ENCODE measurements around a stretch of chr15.

- PRO-cap, result no peak
Measured at GRCh38 chr15:96342734-96343789, 12.6 kb downstream of the NR2F2 start.

DNA sequence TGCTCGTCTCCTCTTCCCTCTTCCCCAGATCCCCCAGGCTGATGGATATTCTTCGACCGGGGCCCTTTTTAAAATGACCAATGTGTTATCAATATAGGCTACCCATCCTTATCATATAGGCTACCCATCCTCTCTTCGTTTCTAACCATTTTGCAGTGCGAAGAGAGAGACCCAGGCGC, 22.9 kb downstream of the NR2F2 start:
- PRO-cap, result no peak

- PRO-cap, result no peak
Measured at GRCh38 chr15:96359004-96359651, 28.6 kb downstream of the NR2F2 start.

DNA sequence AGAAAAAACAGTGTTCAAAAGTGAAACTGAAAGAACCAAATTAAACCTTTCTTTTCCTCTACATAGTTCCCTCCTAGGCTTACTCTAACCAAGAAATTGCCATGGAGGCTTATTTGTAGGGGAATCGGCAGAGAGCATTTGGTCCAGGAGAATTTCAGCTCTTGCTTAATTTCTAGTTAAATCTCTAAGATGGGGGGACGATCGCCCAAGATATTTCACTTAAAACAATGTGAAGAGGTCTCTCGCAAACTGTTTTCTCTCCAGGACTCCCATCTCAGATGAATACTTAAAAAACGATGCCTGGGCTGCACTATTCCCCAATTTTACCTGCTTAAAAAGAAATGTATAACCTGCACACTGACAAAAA, 728.9 kb upstream of the ARRDC4 start:
- PRO-cap, result no peak

DNA sequence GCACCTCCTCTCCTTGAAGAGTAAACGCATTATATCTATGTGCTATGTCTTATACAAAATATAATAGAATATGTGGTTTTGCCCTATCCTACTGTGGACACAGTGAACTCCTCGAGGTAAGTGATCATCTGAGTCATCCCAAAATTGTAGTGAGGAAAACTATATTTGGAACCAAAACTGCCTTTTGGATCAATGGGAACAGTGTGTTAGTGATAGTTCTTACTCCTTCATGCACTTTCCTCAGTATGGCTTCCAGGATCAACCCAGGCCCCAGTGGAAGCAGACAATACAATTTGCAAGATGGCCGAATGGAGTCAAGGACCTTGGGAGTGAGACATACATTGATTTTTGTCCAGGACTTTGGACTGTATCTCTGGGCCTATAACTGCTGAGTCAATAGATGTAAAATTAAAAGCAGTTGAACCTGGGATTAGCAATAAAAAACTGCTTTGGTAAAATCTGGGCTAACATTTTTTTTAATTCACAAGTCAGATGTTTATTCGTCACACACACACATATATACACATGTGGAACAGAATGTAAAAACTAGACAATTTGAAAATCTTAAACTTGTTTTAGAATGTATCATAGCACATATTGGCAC, 1.7 kb downstream of the ARRDC4 start:
- PRO-cap, result no peak

GRCh38 chr15:98160087-98160412, 199.5 kb downstream of the ARRDC4 start:
- PRO-cap, result no peak

- PRO-cap, result no peak
Measured at GRCh38 chr15:98647842-98647993, 621 bp upstream of the IGF1R start.

DNA sequence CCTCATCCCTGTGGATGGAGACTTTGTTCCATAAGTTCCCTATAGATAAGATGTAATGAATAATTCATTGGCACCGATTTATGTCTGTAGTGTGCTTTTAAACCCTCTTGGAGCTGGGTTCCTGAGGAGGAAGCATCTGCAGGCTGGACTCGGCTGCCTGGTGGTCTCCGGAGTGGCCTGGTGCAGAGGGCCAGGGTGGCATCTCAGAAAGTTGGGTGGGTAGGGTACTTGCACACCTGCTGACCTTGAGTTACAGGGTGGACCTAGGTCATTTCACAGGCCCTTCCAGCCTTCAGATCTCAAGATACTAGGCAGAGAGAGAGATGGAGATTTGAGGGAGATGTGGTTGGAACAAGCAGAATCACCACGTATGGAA, 12.4 kb downstream of the IGF1R start:
- PRO-cap, result no peak

DNA sequence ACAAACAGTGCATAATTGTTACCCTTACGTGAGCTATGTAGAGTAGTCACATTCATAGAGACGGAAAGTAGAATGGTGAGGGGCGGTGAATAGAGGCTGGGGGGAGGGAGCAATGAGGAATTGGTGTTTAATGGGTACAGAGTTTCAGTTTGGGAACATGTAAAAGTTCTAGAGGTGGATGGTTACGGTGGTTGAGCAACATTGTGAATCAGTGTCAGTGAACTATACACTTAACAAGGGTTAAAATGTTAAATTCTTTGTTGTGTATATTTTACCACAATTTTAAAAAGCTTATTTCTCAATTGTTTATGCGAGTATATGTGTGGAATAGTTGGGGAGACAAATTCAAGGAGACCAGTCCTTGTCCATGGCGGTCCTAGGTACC, 18.3 kb downstream of the IGF1R start:
- PRO-cap, result no peak

DNA sequence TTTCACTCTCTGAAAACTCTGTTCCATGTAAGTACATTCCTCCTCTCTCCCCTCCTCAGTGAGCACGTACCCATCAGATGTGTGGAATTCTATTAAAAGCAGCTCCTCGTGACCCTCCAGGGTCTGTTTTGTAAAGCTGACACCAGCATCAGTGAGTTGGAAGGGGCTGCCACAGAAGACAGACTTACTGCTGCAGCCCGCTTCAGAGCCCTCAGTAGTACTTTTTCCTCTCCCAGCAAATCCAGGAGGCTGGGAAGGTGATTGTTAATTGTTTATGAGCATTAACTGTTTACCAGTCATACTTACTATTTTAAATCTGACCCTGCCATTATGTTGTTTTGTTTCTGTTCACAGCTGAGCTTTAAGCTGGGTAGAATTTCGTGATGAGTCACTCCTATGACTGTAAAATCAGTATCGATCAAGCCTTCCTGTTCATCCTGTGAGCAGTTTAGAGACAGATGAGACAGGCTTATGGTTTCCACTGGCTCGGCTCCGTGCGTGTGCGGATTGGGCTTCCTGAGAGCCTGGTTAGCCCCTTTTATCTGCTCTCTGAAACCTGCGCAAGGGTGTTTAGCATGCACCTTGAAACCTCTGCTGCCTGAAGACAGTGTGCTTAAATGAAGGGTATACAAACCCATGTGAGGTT, 20.5 kb downstream of the IGF1R start:
- PRO-cap, result no peak

DNA sequence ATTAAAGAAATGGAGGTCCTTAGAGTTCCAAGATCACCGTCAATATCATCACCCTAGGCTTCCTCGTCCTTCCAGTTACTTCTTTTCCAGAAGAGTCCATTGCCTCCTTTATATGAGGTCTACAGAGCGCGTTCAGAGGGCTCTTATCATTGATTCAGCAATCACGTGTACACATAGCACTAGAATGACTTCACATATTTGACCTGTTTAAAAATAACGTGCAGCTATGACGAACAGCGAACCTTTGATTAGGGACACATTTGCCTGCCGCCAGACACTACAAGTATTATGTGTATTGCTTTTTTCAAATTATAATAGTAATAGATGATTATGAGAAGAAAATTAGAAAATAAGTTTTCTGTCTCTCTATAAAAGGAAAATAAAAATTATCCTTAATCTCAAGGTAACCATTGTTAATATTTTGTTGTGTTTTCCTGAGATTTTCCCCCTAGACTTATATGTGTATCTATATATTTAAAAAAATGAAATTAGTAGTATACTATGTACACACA, 26.1 kb downstream of the IGF1R start:
- PRO-cap, result no peak

DNA sequence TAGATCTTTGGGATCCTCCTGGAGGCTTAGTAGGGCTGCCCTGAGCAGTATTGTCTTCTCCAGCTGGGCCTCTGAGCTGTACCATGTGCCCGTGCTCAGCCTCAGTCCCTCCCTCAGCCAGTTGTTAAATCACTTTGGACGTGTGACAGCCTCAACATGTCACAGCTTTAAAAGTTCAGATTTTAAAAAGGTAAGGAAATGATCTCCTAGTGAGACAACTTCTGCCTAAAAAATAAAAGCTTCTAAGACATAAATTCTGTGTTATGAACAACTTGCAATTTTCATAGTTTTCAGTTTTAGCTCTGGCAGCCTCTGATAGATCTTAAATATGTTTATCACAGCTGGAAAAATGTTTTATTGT, 35.6 kb downstream of the IGF1R start:
- PRO-cap, result no peak

GRCh38 chr15:98775148-98775990, 127.0 kb downstream of the IGF1R start:
- PRO-cap, result no peak

GRCh38 chr15:98778215-98778918, 130.0 kb downstream of the IGF1R start:
- PRO-cap, result no peak

- PRO-cap, result no peak
Measured at GRCh38 chr15:98778919-98779345, 130.6 kb downstream of the IGF1R start.

GRCh38 chr15:98867343-98867962, 140.1 kb downstream of the PGPEP1L start:
- PRO-cap, result no peak

- PRO-cap, result no peak
Measured at GRCh38 chr15:98870748-98871478, 136.7 kb downstream of the PGPEP1L start.

DNA sequence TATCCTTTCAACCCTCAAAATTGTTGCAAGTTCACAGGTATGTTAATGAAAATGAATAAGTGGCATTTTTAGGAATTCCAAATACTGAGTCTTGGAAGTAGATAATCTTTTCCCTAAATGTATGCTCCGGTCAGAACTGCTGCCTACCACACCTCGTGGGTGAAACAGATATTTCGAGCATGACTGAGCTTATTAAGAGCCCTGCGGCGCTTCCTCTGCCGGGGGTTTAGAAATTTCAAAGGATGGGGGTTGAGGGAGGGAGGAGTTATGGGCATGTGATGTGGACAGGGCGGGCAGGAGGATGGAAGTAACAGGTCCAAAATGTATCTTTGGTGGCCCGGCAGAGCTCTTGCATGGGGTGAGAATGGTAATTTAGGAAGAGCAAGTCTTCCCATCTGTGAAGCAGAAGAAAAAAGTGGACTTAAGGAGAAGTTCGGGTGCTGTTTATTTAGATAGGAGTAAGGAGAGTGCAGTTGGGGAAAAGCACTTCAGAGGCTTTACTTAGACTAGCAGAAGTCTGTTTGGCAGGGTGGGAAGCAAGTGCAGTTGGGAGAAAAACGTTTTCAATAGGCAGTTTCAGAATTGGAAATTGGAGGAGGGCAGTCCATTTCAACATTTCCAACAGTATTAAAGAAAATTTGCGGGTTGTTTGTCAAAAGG, 133.6 kb downstream of the PGPEP1L start:
- PRO-cap, result no peak

DNA sequence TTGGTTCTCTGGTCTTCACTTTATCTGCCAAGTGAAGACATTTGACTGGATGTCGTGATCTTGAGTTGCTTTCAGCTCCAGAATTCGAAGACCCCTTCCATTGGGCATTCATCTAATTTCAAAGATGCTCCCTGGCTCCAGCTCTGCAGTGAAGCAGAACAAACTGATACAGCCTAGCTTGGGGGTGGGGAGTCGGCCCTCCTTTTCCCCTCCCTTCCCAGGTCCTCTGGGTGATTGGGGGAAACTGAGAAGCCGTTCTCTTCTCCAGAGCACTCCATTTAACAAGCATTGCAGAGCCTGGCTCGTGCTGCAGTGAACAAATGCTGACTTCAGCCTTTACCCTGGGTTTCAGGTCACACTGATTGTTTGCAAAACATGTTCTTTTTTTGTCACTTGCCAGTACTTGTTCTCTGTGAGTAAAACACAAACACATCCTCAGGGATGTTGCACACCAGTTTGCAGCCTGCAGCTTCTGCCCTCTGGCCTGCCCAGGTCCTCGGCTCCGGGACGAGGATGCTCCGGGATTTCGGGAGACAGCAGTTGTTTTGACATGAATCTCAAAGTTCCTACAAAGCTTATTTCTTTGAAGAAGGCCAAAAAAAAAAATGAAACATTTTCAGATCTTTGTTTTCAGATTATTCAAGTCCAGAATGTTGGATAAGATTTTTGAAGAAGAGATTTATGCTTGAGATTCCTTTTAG, 132.8 kb downstream of the PGPEP1L start:
- PRO-cap, result no peak

GRCh38 chr15:98953335-98953723, 54.3 kb downstream of the PGPEP1L start:
- PRO-cap, result no peak